ENCODE measurements around a stretch of chr10.

GRCh38 chr10:113958431-113959219, 85.0 kb upstream of the ADRB1 start:
- PRO-cap = no peak

DNA sequence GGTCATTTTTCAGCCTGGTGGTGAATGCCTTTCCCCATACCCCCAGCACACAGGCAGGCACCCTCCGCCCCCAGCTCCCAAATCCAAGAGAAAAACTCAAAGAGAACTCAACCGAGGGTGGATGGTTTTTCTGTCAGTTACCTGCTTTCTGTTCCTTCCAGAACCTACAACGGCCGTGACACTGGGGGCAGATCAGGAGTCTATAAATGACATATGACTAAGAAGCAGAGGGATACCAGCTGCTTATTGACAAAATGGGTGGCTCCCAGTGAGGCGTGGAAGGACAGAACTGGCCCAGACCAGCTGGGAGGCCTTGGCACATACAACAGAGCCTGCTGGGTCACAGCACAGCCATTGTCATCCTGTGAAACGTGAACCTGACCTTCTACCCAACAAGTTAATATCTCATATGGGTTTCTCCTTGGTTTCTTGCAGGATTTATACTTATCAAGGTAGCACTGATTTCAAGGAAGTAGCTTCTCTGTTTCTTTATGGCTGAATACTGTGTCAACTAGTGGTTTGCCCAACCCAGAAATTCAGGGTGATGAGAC, 84.3 kb upstream of the ADRB1 start:
- PRO-cap = no peak

GRCh38 chr10:114245049-114245933, 6.2 kb downstream of the VWA2 start:
- PRO-cap = no peak

DNA sequence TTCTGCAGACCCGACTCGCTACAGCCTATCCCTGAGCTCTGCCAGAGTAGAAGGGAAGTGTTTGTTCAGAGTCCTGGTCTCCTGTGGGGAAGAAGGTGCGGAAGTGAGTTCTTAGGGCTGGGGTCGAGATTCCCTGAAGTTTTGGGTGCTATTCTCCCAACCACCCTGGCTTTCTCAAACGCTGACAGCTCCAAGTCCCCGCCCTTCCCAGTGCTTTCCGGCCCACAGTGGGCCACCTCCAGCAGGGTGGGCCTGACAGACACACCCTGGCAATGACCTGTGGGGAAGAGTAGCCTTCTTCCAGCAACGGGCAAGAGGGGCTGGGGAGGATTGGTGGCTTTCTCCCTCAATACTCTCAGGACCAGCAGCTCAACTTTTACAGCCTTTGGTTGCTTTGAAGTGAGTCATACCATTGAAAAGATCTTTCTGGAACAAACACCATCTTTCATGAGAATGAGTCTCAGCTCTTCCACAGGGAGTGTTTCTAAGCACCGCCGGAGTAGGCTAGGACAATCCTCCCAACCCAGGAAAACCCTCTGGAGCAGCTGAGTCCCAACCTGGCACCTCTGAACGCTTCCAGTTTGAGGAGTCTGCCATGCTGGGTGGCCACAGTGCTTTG, 23.2 kb upstream of the AFAP1L2 start:
- PRO-cap = no peak

DNA sequence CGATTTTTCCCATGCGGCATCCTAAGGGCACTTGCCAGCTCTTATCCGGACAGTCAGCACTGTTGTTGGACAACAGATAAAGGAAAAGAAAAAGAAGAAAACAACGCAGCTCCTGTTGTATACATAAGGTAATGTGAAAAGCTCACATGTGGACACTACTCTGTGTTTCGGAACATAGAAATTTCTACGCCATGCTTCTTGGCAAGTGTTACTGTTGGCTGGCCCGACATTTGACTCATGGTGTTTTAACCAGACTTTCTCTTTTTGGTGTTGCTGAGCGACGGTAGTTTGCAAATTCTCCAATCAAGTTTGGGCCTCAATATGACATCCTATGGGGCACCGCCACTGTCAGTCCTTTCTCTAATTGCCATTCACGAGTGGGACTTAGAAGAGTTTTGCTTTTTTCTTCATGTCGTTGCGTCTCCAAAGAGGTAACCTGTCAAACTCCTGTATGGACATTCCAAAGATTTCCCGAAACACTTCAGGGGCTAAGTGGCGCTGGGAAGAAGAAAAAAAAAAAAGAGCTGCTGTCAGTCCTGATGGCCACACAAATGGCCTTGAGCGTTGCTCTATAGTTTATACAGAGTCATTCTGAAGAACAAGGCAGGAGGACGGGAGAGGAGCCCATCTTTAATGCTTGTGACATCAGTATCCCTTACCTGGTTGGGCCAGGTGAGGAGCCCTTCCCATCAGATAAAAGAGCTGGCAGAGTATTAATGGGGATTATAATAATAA, 31.7 kb upstream of the AFAP1L2 start:
- PRO-cap = no peak

DNA sequence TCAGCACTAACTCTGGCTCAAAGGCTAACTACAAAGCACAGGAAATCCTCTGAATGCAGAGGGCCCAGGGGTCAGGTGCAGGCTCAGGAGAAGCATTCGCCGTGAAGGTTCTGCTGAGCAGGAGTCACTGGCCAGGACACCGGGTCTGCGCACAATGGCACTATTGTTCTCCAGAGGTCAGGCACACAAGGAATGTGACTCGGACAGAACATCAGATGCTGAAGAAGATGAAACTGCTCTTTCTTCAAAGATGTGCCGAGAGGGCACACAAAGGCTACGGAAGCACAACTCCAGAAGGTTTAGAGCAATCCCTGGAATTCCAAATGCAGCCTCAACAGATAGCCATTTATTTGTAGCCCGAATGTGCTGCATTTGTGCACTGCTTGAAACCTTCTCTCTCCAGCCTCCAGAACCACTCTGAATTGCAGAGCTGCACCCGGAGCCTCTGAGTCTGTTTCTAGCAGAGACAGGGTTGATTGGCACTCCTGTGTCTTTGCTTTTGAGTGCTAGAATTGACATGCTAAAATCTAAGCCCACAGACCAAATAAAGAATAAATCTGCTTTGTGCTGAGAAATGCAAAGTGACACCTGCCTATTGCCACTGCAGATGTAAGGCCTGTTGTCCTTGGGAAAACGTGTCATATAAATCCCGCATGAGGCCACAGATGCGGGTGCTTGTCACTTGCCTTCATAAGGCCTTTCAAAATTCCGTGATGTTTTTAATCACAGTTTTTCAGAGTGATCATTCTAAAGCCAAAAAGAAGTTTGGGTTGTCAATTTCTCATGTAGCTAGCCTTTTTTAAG, 85.5 kb upstream of the AFAP1L2 start:
- PRO-cap = no peak

DNA sequence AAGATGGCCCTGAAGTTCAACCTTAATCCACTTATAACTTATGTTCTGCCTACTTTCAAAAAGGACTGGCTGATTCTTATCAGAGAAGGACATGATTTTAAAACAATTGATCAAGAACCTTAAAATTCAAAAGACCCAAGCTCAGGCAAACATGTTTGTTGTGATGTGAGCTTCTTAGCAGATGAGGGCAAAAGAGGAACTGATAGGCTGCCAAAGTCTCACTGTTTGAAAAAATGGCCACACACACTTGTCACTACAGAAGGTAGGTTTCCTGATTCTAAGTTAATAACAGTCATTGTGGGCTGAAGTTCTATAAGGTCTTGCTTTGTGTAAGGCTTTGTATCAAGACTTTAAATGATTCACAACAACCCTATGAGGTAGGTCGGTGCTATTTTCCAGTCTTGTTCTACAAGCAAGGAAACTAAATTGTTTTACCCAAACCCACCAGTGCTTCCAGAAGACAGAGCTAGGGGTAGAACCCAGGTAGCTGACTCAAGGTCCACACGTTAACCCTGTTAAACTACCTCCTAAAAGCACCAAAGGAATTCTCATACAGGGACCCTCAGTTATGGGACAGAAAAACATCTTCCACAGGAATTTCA, 94.4 kb upstream of the AFAP1L2 start:
- PRO-cap = no peak

- PRO-cap = no peak
Measured at GRCh38 chr10:114576789-114577584, 81.1 kb downstream of the ABLIM1 start.

- PRO-cap = no peak
Measured at GRCh38 chr10:114696729-114697694, 38.9 kb upstream of the ABLIM1 start.

DNA sequence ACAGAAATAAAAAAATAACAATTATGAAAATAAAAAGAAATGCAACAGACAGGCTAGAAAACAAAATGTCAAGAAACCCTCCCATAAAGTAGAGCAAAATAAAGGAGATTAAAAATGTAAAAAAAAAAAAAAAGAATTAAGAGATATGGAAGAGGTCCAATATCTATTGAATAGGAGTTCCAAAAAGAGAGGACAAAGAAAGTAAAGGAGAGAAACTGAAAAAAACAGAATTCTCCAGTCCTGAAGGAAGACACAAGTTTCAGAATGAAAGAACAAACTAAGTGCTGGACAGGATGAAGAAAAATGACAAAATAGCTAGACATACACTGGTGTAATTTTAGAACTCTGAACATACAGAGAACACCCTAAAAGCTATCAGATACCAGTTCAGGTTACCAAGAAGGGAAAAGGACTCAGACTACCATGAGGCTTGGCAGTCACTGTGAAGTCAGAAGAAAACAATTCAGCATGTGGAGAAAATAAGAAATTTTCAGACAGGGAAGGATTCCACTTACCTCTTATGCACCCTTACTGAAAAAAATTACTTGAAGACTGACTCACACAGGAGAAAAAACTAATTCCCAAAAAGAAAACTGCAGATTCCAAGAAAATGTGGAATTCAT, 40.3 kb upstream of the ABLIM1 start:
- PRO-cap = no peak

- PRO-cap = unidirectional peak, minus-strand start at chr10:114752024
Measured at GRCh38 chr10:114751901-114752369, 69.6 kb upstream of the FHIP2A start.

DNA sequence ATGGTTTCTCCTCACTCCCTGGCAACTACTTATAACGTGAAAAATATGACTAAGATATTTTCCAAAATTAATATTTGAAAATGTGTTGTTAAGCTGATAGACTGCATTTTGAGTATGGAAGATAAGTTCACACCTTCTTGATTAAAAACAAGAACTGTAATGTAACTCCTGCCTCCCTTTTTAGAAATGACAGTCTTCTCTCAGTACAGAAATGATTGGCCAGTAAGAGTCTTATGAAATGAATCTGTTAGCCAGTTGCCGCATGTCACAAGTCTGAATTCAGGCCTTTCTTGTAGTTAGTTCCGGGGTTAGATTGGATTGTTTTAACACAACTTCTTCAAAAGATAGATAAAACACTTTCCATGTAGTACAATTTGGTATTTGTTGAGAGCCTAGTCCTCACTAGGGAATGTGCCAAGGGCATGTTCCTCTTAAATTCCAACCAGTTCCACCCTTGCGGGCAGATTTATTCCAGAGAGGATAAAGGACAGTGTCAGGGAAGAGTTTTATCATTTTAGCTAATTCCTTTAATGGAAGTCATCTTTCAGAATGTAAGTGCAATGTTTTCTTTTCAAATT, 3.9 kb downstream of the FHIP2A start:
- PRO-cap = no peak

DNA sequence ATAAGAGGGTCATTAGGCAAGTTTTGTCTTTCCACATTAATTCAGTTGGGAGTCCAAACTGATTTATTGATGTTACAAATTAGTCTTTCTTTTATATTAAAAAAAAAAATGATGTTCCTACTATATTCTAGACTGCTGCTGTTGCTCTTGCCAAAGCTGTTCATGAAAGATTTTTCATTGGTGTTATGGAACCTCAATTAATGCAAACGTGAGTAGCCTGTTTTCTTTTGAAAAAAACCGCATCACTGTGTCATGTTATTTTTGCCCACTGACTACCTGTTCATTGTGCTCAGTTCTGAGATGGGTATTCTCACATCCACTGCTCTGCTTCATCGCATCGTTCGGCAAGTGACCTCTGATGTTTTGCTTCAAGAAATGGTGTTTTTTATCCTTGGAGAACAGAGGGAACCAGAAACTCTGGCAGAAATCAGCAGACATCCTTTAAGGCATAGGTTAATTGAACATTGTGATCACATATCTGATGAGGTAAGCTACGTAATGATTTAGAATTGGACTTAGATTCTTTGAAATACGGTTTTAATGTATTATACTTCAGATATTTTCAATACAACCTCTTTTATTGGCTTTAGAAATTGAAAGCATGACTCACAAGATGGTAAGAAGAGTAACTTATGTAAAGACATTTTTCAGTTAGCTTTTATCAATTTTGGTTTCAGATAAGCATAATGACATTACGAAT, 24.5 kb downstream of the FHIP2A start:
- PRO-cap = no peak

DNA sequence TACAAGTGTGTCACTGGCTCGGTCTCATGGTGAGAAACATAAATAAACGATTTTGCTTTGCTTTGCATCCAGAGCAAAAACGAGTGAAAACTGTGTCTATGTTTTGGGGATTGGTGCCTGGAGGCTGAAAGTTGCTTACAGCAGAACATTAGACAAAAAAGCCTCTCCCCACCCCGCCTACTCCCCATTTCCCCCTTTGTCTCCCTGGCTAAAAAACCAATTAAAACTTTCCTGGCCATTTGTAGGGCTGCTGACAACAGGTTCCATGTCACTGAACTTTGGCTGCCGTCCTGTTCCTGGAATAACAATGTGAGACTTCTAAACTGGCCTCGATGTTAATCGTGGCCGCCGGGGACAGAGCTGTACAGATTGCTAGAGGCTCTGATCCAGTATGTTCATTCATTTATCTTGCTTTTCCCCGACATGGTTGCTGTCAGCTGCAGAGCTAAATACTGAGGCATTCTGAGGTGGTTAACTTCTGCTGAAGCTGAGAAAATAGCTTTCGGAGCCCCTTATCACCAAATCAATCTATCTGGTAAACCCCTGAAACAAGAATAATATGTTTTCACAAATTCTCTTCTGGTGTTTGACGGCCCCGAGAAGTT, 271.7 kb downstream of the GFRA1 start:
- PRO-cap = no peak

DNA sequence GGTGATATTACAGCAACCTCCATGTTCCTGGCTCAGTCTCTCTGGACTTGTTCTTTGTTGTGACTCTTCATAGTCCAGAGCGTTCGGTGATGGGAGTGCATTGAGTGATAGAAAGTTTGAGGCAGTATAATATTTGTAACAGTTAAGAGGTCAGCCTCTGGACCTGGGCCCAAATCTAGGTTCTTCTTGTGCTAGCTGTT, 252.3 kb downstream of the GFRA1 start:
- PRO-cap = unidirectional peak, plus-strand start at position 81 of the sequence

GRCh38 chr10:116546088-116546423, 325 bp downstream of the PNLIP start:
- PRO-cap = no peak

DNA sequence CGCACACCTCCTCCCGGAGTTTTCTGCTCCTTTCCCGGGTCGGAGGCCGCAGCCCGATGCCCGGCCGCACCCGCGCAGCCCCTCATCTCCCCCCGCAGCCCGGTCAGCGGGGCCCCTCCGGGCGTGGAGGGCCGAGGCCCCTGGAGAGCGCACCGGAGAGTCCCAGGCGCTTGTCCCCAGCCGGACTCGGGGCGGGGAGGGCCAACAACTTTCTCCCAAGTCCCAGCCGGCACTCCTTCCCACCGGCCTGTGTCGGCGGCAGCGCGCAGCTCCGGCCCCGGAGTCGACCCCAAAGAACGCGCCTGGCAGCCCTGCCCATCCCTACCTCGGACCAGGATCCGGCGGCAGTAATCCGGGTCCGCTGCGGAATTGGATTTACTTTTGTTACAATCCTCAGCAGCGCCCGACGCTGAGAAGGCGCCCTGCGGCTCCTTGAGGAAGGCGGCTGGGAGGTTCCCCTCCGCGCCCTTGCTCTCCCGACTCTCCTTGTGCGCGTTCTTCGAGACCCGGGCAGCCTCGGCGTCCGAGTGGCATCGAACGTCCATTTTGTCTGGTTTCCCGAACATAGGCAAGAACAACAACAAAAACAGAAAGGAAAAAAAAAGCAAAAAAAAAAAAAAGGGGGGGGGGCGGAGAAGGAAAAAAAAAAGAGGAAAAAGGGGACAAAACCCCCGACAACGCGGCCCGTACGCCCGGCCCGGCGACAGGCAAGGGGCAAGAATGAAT, 416 bp downstream of the VAX1 start:
- PRO-cap = no peak

DNA sequence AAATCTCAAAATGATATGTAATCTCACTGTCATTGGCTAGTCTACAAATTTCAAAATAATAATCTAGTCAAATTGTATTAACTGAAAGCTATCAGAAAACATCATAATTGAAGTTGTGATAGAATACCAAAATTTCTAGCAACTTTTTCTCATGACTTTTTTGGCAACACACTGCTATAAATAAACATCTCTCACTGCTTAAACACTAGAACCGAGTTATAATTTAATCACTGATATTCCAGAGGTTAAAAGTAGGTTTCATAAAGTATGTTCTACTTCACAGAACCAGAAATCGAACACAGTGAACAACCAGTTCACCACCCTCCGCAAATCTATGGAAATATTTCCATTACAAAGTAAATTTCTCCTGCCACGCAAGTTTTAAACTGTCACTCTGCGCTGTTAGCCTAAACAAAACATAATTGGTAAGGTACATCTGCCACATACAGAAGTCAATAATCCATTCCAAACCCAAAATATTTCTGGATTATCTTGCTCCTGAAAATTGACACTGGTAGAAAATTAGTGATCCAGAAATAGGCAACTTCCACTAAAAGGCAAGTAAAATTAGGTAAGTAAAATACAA, 2.7 kb downstream of the PDZD8 start:
- PRO-cap = no peak

DNA sequence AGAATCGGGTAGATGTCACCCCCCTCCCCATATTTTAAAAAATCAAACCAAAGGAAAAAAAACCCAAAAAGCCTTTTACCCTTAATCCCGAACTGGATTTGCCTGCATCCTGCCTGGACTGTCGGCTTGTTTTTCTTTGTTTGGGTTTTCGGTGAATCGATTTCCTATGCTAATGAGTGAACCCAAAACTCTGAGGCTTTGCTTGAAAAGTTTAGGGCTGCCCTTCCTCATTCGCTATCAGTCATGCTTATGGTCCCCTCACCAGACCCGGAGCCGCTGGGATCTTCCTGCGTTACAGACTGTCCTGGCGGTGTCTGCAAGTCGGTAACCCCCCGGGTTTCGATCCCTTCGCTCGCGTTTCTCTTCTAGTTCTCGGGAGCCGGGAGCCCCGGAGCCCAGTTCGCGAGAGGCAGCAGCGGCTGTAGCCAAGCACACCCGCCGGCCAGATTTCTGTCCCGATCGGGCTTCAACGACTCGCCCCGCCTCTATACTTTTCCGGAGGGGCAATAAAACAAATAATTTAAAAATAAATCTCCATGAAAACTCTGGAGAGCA, 2.2 kb downstream of the EMX2 start:
- PRO-cap = no peak

- PRO-cap = no peak
Measured at GRCh38 chr10:117545429-117546600, 3.3 kb downstream of the EMX2 start.